SJSA1 (cell line): Measurements from ENCODE around the genes EPPIN, SPINT4, TNNC2, CTSA, SLC12A5 and CD40.

- RAMPAGE, long total RNA: no peak
These were observed 2.8 kb upstream of the SPINT3 start for GRCh38 chr20:45518163-45518734.

- RAMPAGE, long total RNA: no peak
These were observed at the start of gene EPPIN for GRCh38 chr20:45547243-45547597. Gene EPPIN, minus strand, starts transcription at chr20:45547401.

DNA sequence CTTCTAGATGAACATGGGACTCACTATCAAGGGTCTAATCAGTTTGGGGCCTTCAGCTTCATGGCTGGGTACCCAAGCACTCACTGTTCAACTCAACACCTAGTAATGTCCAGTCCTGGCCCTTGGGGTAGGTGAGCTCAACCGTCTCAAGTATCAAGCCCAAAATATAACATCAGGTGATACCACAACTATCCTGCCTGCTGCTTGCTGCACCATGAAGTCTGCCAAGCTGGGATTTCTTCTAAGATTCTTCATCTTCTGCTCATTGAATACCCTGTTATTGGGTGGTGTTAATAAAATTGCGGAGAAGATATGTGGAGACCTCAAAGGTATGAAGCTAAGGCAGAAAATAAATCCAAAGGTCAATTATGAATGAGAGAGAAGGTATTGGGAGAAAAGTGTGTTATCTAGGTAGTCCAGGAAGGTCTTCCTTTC lies at the start of gene SPINT4:
Gene SPINT4 (plus strand): TSS at position 194 of the 435 bp plus-strand sequence.
- RAMPAGE, long total RNA: no peak

- RAMPAGE, long total RNA: no peak
These were observed 8.7 kb downstream of the WFDC3 start for GRCh38 chr20:45782771-45783570.

GRCh38 chr20:45796436-45796788 lies 4.7 kb downstream of the DNTTIP1 start:
- RAMPAGE, long total RNA: no peak

- RAMPAGE, long total RNA: no peak
These were observed at the start of gene TNNC2 for GRCh38 chr20:45827155-45827674. Gene TNNC2, minus strand, starts transcription at chr20:45827312.

- RAMPAGE, long total RNA: no peak
These were observed 7.1 kb downstream of the SNX21 start for GRCh38 chr20:45840550-45841233.

- RAMPAGE, long total RNA: no peak
These were observed at the start of gene CTSA for GRCh38 chr20:45891131-45892147. Gene CTSA, plus strand, starts transcription at chr20:45891335.

DNA sequence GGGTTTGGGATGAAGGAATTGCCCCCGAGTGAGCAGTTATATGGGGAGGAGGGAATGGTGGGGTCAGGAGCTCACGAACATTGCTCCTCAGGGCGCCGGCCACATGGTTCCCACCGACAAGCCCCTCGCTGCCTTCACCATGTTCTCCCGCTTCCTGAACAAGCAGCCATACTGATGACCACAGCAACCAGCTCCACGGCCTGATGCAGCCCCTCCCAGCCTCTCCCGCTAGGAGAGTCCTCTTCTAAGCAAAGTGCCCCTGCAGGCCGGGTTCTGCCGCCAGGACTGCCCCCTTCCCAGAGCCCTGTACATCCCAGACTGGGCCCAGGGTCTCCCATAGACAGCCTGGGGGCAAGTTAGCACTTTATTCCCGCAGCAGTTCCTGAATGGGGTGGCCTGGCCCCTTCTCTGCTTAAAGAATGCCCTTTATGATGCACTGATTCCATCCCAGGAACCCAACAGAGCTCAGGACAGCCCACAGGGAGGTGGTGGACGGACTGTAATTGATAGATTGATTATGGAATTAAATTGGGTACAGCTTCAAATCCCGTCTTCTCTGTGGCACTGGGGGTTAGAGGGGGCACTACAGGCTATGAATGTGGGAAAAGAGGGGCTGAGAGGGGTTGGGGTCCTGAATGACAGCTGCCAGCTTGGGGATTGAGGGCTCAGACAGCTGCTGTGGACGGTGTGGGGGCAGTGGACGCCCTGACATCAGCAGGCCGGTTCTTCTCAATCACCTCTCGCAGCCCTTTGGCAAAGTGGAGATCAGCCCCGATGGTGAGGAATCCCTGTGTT lies 7.3 kb downstream of the CTSA start:
- RAMPAGE, long total RNA: no peak

- RAMPAGE, long total RNA: no peak
These were observed at the start of gene SLC12A5 for GRCh38 chr20:46028607-46029497. Gene SLC12A5, plus strand, starts transcription at chr20:46029215.

- RAMPAGE, long total RNA: no peak
These were observed 19.5 kb downstream of the NCOA5 start for GRCh38 chr20:46070060-46070890.

GRCh38 chr20:46117800-46118428 lies at the start of gene CD40:
Gene CD40, plus strand, starts transcription at chr20:46118314.
- RAMPAGE, long total RNA: no peak

GRCh38 chr20:46209975-46210493 lies 91.9 kb downstream of the CD40 start:
- RAMPAGE, long total RNA: no peak

DNA sequence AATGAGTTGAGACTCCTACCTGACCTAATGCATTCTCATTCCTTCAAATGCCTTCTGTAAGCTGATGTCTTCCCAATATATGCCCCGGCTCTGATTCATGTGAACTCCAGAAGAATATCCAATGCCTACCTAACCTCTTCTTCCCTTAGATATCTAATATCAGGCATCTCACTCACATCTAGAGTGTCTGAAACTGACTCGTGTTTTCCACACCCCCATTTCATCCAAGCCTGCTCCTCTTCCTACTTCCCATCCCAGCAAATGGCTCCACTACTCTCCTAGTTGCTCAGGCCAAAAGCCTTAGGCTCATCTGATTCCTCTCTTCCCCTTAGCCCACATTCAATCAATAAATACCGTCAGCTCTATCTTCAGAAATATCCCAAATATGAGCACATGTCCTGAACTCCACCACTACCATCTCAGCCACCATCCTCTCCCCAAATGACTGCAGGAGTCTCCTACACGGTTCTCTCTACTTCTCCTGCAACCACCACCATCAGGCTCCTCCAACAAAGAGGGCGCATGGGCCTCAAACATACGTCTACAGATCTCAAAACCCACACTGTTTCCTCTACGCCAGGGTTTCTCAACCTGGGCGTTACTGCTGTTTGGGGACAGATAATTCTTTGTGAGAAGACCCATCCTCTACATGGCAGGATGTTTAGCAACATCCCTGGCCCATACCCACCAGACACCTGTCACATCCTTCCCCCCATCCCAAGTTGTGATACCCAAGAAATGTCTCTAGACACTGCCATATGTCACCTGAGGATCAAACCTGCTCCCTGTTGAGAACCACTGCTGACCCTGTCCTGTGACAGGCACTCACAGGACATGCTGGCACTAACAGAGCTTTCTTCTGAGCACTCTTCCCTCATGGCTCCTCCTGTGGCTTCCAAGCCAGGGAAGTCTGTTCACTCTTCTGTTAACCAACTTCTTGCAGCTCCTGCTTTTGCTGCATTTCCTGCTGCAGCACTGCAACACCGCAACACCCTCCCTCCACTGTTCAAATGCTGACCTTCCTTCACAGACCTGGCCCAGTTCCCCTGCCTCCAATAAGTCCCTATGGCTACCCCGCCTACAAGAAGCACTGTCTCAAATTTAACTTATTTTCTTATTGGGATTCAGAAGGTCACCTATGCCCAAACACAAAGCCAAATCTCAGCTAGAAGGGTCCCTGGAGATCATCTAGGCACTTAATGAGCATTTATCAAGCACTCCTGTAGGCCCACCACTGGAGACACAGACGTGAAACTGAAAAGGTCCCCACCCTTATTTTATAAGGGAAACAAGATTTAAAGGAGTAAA lies 2.8 kb downstream of the SLC35C2 start:
- RAMPAGE, long total RNA: no peak

DNA sequence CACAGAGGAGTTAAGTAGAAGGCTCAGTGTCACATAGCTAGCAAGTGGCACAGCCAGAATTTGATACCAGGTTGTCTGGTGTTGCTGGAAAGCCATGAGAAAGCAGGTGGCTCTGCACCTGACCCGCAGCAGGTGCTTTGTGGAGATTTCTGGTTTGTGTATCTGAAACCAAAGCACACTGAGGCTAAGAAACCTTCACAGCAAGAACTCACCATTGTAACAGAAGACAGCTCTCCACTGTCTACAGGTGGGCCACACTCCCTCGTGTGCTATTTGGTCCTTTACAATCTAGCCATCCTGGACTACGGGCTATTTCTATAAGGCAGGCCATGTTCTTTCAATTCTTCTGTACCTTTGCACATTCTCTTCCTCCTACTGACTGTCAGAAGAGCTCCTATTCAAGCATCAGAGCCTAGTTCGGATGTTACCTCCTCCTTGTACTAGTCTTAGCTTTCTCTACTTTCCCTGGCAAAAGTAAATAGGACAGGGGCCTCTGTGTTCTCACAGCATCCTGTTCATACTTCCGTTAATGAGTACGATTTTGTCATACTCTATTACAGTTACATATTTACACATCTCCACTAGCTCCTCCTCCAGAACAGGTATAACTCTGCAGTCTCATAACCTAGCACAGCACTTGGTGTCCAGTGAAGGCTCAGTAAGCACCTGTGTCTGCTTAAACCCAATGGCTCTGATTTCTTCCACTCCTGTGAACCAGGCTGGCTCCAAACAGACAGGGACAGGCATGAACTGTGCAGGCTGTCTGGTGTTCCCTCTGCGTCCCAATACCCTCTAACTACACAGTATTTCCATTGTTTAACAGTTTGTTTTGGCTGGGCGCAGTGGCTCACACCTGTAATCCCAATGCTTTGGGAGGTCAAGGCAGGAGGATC lies 7.1 kb downstream of the ELMO2 start:
- RAMPAGE, long total RNA: no peak

DNA sequence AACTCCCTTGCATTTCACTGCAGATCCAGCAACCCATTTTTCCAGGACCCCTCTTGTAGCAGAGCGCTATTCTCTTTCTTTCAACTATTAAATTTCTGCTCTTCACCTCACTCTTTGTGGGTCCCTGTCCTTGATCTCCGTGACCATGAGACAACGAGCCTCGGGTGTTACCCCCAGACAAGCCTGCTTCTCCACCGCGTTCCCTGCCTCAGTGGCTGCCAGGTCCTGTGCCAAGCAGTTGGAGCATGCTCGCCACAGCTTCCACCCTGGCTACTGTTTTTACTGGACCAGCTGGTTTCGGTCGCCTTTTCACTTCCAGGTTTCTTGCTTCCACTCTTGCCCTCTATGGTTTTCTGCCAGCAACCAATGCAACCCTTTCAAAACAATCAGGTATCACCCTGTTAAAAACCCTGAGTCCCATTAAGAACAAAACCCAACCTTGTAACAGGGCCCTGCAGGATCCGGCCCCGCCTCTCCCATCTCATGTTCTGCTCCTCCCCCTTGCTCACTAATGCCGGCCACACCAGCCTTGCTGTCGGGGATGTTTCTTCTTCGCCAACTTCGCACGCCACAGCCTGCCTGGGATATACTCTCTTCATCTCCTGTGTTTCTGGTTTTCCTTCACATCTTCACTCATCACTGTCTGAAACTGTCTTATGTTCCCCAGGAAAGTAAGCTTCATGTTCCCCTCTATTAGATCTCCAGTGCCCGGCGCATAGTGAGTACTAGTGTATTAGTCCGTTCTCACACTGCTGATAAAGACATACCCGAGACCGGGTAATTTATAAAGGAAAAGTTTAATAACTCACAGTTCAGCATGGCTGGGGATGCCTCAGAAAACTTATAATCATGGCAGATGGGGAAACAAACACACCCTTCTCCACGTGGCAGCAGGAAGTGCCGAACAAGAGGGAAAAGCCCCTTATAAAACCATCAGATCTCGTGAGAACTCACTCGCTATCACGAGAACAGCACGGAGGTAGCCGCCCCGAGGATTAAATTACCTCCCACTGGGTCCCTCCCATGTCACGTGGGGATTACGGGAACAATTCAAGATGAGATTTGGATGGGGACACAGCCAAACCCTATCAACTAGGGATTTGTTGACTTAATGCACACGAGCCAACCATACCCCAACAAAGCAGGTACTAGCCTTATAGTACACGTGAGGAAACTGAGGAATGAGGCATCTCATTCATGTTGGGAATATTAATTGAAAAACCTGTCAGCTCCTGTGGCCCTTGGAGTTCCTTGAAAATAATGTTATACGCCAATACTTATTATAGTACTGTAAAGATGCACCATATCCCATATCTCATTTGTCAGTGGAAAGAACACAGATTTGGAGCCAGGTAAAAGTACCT lies 5.2 kb downstream of the TP53RK start:
- RAMPAGE, long total RNA: no peak

DNA sequence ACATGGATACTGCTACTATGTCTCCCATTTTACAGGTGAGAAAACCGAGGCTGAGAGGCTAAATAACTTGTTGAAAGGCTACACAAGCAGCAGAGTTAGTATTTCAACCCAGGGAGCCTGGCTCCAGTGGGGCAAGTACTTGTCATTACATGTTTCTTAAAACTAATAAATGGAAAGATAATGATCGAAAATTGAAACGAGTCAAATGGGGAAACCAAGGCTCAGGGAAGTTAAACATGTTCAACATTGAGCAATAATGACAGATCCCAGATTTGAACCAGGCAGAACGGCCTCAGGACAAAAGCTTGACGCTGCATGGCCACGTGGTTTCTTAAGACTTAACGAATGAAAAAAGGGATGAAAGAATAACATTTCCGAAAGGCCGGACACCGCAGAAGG lies 623 bp downstream of the TP53RK start:
- RAMPAGE, long total RNA: no peak

- RAMPAGE, long total RNA: no peak
These were observed 30.0 kb downstream of the SLC2A10 start for GRCh38 chr20:46739449-46739825.

DNA sequence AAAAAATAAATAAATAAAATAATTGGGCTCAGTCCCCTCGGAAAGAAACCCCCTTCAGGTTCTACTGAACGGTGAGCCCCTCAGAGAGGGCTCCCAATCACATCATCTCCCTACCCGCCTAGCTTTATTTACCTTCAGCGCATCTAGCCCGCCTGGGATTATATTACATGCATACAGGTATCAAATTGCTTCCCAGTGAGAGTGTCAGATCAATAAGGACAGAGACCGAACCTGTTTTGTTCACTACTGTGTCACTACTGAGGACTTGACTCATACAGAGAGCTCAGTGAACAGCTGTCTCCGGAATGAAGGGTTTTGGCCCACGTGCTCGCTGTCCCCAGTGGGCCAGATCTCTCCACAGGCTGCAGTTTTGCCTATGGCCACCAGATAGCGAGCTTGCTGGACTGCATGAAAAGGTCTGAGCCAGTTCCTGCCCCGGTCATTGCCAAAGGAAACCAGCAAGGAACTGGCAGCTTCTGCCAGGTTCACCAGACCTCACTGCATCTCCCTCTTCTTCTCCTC lies 151.0 kb downstream of the ZMYND8 start:
- RAMPAGE, long total RNA: no peak

GRCh38 chr20:47221207-47221545 lies 135.3 kb downstream of the ZMYND8 start:
- RAMPAGE, long total RNA: no peak